H7 (cell line): ENCODE data around the genes SHISA9 and MPV17L.

DNA sequence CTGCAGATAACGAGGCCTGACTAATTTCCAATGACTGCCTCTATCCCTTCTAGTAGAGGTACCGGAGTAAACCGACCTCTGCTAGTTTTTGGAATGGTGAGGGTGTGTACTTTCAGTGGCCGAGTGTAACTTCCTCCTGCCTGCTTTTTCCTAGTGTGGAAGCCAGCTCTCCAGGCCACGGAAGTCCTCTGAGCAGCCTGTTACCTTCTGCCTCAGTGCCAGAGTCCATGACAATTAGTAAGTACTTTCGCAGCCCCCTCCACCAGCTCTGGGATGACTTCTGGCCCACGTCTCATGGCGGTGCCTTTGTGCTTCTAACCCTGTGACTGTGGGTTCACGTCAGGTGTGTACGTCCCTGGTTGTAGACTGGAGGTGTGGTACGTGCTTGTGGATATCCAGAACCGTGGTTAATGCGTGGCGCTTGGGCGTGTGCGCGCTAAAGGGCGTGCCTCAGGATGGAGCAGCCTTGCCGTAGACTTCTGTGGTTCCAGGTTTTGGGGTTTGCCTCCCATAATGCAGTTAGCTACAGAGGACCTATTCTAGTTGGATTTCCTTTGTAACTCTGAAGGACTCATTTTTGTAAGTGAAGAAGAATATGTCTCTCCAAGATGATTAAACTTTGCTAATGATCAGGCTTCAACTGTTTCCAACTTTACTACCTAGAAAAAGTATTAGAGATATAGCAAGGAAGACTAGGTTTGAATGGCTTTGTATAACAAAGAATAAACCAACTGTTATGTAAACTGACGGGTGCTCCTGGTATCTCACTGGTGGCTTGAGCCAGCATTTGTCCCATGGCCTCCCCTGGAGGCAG, 102.4 kb downstream of the SNX29 start:
- RAMPAGE, long total RNA = no peak

DNA sequence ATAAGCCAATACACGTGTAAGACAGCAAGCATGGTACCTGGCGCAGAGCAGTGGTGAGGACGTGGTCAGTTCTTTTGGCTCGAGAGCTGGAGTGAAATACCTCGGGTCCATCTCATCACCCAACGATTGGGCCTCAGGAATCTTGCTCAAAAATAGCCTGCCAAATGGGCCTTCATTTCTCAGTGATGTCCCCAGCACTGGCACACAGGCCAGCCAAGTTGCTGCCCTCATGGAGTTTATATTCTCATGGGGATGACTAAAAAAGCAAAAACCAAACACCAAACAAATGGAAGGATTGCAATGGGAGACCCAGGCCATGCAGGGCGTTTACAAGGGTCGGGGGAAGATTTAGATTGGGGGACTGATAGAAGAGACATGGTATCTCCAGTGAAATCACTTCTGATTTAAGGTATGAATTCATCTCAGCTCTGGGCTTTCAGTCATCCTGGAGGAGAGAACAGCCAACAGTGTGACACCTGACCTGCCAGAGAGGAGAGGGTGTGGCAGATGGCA, 251.3 kb downstream of the CPPED1 start:
- RAMPAGE, long total RNA = no peak

DNA sequence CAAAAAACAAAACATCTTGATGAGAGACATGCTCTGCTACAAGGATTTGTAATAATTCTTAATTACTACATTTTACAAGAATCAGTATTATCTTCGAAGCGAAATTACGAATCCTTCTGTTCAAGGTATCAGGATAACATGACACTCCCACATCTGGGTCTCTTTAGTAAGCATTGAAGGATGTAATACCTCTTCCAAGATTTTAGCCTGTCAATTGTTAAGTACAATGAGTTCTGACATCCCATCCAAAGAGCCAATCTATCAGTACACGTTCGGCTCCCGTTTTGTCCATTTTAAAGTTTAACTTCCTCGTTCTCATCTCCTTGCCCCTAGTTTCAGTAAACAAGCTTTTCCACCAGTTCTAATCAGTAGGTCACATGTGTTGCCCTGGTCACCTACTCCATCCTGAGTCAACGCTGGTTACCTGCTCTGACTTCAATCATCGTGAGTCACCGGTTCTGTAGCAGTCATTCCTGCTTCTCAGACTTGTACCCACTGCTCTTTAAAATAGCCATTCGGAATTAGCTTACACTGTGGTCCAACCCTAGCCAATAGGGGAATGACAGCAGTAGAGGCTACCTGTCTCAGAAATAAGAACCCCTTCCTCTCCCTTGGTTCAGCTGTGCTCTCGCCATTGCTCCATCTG, 191.2 kb downstream of the CPPED1 start:
- RAMPAGE, long total RNA = no peak

DNA sequence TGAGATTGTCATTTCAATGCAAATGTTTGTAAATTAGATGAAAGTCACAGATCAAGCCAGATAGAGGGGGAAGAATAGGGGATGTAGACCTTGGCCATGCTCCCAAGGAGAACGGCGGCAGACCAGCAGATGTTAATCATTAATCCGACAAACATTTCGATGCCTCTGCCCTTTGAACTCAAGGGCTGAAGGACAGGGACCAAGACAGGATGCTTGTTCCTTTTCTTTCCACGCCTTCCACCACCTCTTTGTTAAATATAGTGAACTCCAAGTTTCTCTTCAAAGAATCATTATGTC, 190.4 kb downstream of the CPPED1 start:
- RAMPAGE, long total RNA = no peak

- RAMPAGE, long total RNA = no peak
Measured at GRCh38 chr16:12899663-12900110, 1.7 kb upstream of the SHISA9 start.

- RAMPAGE, long total RNA = no peak
Measured at GRCh38 chr16:12901244-12901953, at the start of gene SHISA9. SHISA9 (plus strand) TSS chr16:12901598.

DNA sequence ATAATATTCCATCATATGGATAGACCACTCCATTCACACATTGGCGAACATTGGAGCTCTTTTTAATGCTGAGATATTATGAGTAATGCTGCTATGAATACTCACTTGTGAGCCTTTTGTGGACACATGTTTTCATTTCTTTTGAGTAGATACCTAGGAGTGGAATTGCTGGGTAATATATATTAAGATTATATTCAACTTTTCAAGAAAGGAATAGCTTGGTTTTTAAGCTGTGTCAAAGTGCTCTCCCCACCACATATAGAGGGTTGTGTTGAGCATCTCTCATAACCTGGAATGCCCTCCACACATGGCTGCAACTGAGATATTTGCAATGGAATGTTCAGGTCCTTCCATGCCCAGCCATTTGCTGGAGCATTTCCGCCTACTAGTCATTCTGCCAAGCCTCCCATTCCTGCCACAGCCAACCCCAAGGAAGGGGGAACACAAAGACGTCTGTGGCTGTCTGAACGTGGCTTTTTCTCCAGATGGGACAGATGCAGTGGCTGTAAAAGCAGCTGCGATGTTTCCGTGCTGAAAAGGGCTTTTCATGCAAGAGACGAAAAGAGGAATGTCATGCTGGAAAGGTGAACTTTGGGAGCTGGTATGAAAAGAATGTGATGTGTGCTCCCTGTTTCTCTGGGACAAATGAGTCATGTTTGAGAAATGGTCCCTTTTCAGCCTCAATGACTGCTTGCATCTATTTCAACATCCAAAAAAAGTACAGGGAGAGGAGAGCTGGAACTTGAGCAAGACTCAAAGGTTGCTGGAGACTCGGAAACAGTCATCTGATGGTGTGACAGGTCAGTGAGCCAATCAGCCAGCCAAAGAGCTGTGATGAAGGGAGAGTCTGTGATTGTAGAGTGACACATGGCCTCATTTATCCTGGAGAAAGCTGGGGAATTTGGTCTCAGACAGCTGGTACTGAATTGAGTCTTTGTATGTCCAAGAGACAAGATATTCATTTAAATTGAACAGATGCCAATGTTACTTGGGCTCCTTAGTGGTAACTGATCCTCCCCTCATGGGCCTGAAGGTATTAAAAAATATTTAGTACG, 208.8 kb downstream of the SHISA9 start:
- RAMPAGE, long total RNA = no peak

GRCh38 chr16:14300645-14301181, 229.6 kb downstream of the MRTFB start:
- RAMPAGE, long total RNA = no peak

- RAMPAGE, long total RNA = no peak
Measured at GRCh38 chr16:14528938-14529494, 101.0 kb downstream of the PARN start.

- RAMPAGE, long total RNA = no peak
Measured at GRCh38 chr16:14894786-14895098, 42.5 kb upstream of the NPIPA1 start.

DNA sequence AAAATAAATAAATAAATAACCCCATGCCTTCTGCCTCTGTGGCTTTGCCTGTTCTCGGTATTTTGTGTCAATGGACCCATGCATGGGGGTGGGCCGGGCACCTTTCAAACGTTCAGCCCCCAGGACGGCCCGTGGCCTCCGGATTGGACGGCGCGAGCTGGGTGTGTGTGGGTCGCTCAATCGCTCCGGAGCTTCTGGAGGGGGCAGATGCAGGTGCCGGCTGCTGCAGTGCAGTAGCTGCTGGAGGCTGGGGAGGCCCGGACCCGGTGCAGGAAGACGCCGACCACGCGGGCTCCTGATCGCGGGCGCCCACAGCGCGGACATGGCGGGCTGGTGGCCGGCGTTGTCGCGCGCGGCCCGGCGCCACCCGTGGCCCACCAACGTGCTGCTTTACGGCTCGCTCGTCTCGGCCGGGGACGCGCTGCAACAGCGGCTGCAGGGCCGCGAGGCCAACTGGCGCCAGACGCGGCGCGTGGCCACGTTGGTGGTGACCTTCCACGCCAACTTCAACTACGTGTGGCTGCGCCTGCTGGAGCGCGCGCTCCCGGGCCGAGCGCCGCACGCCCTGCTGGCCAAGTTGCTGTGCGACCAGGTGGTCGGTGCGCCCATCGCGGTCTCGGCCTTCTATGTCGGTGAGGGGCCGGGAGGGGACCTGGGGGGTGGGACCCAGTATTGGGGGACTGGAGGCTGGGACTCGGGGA, at the start of gene MPV17L:
Gene MPV17L, plus strand, starts transcription at position 179 of the 701 bp plus-strand sequence.
- RAMPAGE, long total RNA = no peak

- RAMPAGE, long total RNA = no peak
Measured at GRCh38 chr16:15563601-15564236, 79.2 kb downstream of the MARF1 start.

DNA sequence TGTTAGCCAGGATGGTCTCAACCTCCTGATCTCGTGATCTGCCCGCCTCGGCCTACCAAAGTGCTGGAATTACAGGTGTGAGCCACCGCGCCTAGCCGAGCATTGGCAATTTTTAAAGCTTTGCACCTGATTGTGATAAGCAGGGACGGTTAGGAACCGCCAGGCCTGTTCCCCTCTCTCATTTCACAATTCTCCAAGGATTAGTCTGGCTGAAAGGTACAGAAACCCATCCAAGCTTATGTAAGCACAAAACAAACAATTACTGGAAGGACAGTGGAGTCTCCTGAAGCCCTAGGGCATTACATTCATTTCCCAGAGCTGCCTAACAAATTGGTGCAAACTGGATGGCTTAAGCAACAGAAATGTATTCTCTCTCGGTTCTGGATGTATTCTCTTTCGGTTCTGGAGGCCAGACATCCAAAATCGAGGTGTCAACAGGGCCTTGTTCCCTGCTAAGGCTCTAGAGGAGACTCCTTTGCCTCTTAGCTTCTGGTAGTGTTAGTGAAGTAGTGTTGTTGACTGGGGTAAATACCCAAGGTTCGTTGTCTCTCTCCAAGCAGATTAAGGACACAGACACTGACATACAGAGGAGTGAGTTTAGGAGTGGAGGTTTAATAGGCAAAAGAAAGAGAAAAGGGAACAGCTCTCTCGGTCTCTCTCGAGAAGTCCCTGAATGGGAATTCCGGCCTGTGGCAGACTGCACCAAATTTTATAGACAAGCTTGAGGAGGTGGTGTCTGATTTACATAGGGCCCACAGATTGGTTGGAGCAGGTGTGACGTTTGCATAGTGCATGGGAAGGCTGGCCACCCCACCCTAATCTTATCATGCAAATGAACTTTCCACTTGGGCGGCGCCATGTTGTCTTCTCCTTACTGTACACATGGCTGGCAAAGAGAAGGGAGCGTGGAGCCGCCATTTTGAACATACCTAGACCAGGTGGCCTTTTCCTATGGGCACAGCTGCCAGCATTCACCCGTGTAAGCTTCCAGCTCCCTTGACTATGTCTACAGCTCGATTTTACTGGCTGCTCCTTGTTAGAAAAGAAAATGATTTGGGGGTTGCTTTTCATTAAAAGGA, 66.4 kb downstream of the MARF1 start:
- RAMPAGE, long total RNA = no peak

DNA sequence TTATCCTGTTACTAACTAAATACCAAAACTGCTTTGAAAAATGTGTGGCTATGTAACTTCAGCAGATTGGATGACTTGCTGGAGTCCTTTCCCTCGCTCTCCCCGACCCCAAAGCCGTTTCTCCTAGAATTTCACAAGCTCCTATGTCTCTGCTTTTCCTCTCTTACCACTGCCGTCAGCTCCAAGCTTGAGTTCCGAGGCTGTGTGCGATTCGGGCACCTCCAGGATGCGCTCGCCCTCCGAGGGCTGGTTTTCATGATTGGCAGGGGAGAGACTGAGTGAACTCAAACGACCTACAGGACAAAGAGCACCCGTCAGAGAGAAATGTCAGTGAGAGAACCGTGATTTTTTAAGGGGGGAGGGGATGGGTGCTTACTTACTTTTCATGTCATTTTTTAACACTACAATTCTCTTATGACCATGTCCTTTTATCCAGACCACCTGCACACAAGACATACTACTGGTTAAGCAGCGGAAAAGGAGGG, 42.7 kb downstream of the MARF1 start:
- RAMPAGE, long total RNA = no peak

- RAMPAGE, long total RNA = no peak
Measured at GRCh38 chr16:15601263-15601900, 41.6 kb downstream of the MARF1 start.

DNA sequence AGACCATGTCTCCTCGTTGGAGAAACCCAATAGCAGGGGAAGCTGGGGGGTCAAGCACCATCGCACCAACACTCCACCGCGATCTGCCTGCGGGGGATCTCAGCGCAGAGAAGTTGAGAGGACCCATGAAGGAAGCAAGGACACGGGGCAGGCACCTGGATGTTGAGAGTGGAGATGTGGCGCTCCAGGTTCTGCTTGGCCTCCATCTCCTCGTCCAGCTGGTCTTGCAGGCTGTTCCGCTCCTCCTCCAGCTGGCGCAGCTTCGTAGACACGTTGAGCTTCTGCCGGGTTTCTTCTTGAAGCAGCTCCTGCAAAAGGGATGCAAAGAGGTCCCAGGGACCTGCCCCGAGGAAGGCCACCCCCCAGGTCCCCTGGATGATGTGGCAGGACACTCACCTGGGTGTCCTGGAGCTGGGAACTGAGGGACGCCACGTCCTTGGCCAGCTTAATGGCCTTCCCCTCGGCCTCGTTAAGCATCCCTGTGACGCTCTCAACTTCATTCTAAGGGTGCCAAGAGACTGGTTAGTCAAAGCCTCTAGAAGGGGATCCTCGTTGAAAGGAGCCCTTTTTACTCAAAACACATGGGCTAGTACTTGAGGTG, 74.5 kb downstream of the NDE1 start:
- RAMPAGE, long total RNA = no peak

DNA sequence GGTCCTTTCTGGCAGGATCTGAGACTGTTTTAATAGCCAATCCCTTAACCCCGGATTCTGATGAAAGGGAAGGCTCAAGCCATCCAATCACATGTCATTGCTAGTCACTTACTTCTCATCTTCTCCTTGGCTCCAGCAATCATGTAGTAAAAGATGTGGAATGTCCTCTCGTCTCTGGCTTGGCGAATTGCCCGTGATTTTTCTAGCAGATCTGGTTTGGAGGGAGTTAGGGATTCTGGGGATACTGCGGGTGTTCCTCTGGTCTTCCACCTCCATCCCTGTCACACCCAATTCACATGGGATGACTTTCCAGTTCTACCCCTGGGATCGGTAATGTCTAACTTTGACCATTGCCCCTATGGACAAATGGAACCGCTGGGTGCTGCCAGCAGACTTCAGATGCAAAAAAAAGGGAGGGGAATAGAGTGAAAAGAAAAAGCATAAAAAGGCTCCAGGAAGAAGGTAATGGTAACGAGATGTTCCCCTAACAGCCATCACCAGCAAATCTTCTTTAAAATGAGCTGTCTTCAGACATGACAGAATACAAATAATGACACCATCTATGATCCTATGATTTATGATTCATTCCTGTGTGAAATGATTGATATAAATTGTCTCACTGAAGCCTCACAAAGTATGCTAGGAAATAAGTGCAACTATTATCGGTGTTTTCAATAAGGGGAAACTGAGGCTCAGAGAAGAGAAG, 80.7 kb downstream of the MYH11 start:
- RAMPAGE, long total RNA = no peak

DNA sequence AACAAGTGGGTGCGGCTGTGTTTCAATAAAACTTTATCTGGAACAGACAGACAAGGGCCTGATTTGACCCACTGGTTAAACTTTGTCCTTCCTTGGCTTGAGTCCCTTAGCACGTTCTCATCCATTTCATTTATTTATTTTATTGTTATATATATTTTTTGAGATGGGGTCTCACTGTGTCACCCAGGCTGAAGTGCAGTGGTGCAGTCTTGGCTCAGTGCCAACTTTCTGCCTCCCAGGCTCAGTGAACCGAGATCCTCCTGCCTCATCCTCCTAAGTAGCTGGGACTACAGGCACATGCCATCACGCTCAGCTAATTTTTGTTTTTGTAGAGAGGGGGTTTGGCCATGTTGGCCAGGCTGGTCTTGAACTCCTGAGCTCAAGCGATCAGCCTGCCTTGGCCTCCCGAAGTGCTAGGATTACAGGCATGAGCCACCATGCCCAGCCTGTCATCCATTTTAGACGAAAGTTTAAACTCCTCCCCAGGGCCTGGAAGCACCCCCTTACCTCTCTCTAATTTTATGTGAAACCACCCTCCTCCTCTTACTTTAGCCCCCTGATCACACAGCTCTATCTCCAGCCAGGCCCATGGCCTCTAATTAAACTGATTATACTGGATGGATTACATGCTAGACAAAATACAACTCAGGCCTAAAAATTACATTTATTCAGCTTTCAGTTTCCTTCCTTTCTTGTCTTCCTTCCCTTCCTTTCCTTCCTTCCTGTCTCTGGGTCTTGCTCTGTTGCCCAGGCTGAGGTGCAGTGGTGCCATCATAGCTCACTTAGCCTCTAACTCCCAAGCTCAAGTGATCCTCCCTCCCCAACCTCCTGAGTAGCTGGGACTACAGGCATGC, 64.0 kb downstream of the MYH11 start:
- RAMPAGE, long total RNA = no peak

- RAMPAGE, long total RNA = no peak
Measured at GRCh38 chr16:15803494-15804112, 53.2 kb downstream of the MYH11 start.

DNA sequence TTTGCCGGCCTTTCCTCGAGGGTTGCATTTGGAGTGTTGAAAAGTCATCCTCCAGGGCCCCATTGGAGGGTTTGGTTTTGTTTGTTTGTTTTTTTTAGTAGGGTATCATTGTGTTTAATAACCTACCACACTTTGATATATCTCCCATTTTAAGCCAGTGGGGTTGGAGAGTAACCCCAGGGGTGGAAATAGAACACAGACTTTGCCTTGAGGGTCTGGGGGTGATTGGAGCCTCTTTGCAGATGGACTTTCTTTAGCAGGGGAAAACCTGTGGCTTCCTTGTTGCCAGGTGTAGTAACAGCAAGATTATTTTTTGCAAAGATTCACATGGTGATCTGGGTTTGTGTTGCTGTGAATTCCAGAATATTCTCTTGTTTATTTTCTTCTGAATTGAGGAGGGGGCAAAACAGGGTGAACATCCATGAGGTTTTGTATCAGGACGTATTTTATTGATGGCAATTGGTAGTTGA, 1.5 kb downstream of the ABCC1 start:
- RAMPAGE, long total RNA = no peak